ENCODE measurements around the gene SLC7A1.

- PRO-cap: no peak
Measured at GRCh38 chr13:28215158-28216168, 77.1 kb downstream of the PAN3 start.

GRCh38 chr13:28412838-28413706 is 81.9 kb downstream of the FLT1 start:
- PRO-cap: bidirectional peak, plus-strand start at chr13:28413116, minus-strand start at chr13:28412948; bidirectional peak, plus-strand start at chr13:28413420, minus-strand start at chr13:28413163

DNA sequence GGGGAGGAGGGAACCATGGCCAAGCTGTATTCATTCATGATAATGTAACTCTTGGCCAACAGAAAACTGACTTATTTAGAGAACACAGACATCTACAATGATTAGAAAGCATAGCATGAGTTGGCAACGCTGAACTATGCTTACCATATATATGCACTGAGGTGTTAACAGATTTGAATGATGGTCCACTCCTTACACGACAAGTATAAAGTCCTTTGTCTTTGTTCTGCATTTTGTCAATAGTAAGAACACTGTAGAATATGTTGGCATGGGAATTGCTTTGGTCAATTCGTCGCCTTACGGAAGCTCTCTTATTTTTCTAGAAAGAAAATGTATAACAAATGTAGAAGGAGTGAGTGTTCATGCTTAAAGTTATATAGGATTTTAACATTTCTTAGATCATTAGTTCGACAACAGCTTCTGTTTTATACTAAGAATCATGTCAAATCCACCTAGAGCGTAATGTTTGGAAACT is 63.9 kb downstream of the FLT1 start:
- PRO-cap: no peak

- PRO-cap: unidirectional peak, plus-strand start at chr13:28532279
Measured at GRCh38 chr13:28531939-28532363, 37.0 kb upstream of the FLT1 start.

GRCh38 chr13:28533841-28534166 is 38.9 kb upstream of the FLT1 start:
- PRO-cap: no peak

GRCh38 chr13:28693522-28694147 is 25.1 kb downstream of the SLC46A3 start:
- PRO-cap: no peak

- PRO-cap: unidirectional peak, minus-strand start at chr13:29595457; bidirectional peak, plus-strand start at chr13:29595899, minus-strand start at chr13:29595715
Measured at GRCh38 chr13:29595303-29596141, at the start of gene SLC7A1. Gene SLC7A1, minus strand, starts transcription at chr13:29595688.

GRCh38 chr13:29828069-29829307 is 21.9 kb downstream of the UBL3 start:
- PRO-cap: no peak

GRCh38 chr13:29877510-29878032 is 27.2 kb upstream of the UBL3 start:
- PRO-cap: no peak

DNA sequence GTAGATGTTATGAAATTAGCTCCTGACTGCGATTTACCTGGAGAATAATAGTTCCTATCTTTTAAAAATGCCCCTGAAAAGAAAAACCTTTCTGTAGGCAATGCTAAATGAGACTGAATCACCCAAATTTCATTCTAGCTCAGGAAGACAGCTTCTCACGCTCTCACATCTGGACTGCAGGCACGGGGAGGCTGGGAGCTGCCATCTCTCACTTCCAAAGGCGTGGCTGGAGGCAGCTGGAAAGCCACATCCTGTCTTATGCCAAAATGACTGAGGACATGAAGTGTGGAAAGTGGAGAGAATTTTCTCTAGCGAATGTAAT is 58.0 kb upstream of the UBL3 start:
- PRO-cap: unidirectional peak, minus-strand start at position 176 of the sequence

GRCh38 chr13:29924478-29925175 is 74.2 kb upstream of the UBL3 start:
- PRO-cap: no peak

- PRO-cap: no peak
Measured at GRCh38 chr13:30061216-30061452, 210.7 kb upstream of the UBL3 start.

DNA sequence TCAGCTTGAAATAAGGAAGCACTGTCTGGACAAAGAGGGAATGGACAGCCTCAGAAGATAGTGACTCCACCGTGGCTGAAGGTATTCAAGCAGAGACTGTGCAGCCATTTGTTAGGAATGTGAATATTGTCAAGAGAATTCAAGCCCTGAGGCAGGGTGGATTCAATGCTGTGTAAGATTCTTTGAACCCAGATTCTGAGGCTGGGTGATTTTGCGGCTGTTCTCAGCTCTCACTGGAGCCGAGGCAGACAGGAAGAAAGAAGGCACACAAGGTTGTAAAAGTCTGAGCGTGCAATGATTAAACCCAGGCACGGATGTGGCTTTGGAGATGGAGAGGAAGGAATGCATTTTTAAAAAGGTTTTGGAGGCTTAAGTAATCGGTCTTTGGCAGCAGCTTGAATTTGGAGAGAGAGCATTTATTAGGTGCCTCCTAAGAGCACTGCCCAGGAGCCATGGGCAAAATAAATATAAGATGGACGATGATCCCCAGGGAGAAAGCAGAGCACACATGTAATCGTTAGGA is 187.9 kb downstream of the KATNAL1 start:
- PRO-cap: no peak

DNA sequence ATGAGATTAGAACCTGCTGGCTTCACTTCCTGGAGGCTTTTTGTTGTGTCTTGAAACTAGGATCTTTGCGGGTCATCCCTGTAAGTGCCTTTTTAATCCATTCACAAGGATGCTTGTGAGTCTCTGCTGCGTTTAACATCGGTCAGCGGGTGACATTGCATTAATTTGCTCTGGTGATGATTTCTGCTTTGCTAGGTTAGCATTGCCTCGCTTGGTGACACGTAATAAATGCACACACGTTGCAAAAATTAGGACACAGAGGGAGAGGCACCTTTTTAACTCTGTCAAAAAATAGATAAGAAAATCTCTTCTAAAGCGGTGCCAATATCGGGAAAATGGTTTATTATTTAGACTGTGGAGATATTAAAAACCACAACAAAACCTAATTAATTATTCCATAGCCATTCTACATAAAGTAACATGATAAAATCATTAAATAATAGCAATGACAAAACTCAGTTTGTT is 337 bp downstream of the UBE2L5 start:
- PRO-cap: no peak

DNA sequence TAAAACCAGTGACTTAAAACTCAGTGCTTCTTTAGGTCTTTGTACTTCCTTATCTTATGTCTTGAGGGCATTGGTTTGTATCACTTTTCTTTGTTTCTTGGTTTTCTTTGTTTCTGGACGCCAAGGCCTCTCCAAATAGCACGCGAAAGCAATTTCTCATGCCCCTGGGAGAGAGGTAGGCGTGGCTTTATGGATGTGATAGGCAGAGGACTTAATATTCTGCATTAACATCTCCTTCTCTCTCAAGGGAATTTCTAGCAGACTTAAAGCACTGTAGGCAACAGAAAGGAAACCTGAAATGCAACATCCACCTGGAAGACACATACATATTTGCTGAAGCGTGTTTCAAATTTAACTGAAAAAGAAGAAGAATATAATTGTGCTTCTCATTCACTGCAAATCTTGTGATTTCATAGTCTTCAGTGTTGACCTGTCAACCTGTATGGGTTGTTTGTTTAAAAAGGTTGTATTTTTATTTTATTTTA is 20.7 kb downstream of the UBE2L5 start:
- PRO-cap: no peak

GRCh38 chr13:30443662-30444273 is 21.5 kb downstream of the UBE2L5 start:
- PRO-cap: no peak

GRCh38 chr13:30673751-30674577 is 56.2 kb downstream of the USPL1 start:
- PRO-cap: unidirectional peak, plus-strand start at chr13:30674321

GRCh38 chr13:30689996-30691331 is 44.9 kb upstream of the ALOX5AP start:
- PRO-cap: unidirectional peak, minus-strand start at chr13:30690745

DNA sequence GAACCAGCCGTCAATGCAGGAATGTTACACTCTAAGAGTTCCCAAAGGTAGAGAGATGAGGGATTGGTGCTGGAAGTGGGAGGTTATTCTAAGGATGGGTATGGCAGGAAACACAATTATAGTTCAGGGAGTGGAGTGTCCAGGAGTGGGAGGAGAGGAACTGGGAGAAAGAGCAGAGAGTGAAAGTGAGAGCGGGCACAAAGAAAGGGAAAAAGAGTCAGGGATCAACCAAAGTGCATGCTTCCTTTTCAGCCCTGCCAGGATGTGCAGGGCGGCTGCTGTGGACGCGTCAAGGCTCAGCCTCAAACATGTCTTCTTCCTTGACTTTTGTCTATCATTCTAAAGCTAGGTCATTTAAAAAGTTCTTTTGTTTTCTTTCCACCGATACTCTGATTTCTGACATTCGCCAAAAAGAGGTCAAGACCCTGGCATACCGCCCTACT is 37.8 kb upstream of the ALOX5AP start:
- PRO-cap: no peak

- PRO-cap: no peak
Measured at GRCh38 chr13:30736725-30737841, 1.7 kb downstream of the ALOX5AP start.